A172 (cell line): ENCODE data around the genes TMEM109, CD5, PGA4, CYB561A3 and PPP1R32.

GRCh38 chr11:60913713-60914609 is at the start of gene TMEM109:
Gene TMEM109 (plus strand): TSS chr11:60914158.
- RAMPAGE, long total RNA = no peak

- RAMPAGE, long total RNA = no peak
Measured at GRCh38 chr11:60936220-60936897, 12.1 kb downstream of the TMEM132A start.

DNA sequence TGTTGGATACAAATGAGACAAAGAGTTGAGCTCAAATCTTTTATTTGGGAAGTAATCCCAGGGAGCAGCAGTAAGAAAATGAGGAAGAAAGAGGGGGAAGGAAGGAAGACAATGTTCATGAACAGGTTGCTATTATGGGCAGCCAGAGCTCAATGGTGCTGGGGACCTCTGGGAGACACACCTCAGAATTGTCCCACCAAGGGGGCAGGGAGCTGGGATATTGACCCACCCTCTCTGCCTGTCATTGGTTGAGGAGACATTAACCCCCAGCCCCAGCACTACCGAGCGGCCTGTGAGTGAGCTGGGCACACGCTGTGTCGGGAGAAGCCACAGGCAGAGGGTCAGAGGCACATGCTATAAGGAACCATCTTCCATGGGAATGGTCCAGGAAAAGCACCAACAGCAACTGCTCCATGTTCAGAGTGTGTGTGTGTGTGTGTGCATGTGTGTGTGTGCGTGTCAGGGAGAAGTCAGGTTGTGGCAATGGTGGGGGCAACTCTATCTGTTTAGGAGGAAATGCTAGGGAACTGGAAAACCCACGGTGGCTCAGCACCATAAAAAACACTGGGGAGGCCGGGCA is 49.1 kb downstream of the CD6 start:
- RAMPAGE, long total RNA = no peak

DNA sequence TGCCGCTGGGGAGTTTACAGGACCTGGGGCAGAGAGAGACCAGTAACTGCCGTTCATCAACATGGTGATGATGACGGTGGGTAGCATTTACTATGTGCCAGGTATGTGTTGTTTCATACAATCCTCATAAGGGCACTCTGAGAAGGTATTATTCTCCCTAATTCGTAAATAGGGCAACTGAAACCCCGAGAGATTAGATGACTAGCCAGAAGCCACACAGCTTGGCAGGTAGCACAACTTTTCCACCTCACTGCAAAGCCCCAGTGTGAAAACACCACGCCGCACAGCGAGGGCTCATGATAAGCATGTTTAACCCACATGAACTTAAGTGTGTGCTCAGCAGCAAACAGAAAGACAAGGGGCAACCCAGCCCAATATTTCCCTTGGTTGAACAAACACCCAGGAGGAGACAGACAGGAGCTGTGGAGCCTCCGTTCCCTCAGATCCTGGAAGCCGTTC is 52.1 kb downstream of the CD6 start:
- RAMPAGE, long total RNA = no peak

GRCh38 chr11:61101950-61102649 is at the start of gene CD5:
Gene CD5 (plus strand): TSS chr11:61102489.
- RAMPAGE, long total RNA = no peak

- RAMPAGE, long total RNA = no peak
Measured at GRCh38 chr11:61118418-61118915, 16.2 kb downstream of the CD5 start.

DNA sequence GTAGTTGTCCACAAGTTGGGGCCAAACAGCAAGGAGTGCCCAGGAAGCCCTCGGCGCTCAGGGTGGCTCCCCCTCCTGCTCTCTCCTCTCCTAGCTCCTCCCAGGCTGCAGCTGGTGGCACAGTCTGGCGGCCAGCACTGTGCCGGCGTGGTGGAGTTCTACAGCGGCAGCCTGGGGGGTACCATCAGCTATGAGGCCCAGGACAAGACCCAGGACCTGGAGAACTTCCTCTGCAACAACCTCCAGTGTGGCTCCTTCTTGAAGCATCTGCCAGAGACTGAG is 16.8 kb downstream of the CD5 start:
- RAMPAGE, long total RNA = no peak

DNA sequence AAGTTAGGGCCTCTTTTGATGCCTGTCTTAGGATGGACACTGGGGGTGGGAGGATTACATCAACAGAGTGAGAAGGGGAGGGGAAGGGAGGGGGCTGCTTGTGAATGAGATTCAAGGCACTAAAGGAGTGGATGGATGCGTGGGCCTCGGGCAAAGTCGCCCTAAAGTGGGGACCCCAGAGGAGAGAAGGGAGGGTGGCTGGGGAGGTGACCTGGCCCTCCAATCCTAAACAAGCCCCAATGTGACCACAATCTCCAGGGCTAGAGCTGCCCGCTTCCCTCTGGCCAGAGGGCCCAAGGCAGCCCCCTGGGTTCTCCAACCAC is 28.5 kb downstream of the CD5 start:
- RAMPAGE, long total RNA = no peak

GRCh38 chr11:61138331-61139068 is 22.7 kb downstream of the VPS37C start:
- RAMPAGE, long total RNA = no peak

DNA sequence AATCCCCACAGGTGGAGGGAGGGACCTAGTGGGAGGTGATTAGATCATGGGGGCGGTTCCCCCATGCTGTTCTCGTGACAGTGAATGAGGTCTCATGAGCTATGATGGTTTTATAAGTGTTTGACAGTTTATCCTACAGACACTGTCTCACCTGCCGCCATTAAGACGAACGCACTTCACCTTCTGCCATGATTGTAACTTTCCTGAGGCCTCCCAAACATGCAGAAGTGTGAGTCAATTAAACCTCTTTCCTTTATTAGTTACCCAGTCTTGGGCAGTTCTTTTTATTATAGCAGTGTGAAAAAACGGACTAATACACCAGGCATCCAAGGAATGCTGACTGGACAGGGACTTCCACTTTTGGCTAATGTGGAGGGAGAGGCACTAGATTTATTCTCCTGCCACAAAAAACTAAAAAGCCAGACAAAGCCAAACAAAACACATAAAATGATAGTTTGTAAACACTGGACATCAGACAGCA is 8.0 kb downstream of the VPS37C start:
- RAMPAGE, long total RNA = no peak

- RAMPAGE, long total RNA = no peak
Measured at GRCh38 chr11:61221914-61222578, at the start of gene PGA4. Gene PGA4 (plus strand): TSS chr11:61222347.

DNA sequence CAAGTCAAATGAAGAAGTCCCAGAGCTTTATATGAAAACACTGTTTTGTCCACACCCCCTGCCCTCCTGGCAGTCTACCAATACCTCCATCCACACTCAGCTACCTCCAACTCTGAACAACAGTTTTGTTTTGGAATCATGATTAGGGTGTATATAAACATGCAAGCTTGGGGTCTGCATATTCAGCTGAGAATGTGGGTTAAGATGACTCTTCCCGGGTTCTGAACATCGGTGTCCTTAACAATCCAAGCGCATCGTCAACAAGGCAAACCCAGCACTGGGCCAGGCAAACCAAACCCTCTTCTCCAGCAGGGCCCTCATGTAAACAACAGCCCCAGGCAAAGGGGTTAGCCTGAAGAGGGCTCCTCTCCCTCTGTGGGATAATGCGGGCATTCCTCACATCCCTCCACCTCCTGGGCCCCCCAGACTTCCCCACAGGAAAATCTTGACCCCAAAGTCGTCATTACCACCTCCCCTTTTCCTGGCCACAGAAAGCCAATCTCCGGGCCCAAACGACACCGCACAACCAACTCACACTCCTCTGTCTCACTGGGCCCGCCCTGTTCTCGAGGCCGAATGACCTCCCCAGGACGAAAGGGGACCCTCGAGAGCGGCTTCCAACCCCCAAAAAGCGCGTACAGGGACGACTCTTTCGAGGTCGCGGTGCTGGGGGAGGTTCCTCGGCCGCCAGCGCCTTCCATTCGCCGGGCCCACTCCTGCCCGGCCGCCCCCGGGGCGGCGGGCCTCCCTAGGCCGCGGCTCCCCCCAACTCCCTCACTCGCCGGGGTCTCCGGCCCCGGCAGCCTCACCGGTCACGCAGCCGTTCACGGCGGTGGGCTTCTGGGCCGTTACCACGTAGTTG is 575 bp downstream of the DDB1 start:
- RAMPAGE, long total RNA = no peak

DNA sequence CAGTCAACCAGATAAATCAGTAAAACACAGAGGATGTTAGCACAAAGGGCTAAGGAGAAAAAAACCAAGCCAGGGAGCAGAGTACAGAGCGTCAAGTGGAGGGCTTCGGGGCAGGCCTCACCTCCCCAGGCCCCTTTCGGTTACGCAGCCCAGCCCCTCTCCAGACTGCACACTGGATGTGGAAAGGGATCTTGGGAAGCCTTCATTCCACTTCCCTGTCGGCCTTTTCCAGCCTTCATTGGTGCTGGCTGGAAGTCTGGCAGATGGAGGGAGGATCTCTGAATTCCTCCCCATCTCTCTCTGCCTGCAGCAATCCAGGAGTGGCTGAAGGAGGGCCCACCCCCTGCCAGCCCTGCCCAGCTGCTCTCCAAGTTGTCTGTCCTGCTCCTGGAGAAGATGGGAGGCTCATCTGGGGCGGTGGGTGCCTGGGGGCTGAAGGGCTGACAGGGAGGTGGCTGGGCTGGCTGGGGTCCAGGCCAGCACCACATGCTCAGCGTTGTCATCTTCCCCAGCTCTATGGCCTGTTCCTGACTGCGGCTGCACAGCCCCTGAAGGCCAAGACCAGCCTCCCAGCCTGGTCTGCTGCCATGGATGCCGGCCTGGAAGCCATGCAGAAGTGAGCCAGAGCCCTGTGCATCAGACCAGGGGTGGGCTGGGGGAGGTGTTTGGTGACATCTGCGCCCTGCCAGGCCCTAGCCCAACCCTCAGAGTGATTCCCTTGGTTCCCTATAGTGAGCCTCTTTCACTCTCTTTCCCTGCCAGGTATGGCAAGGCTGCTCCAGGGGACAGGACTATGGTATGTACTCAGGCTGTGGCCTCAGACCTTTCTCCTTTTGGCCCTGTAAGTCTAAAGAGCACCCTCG is 12.2 kb downstream of the TKFC start:
- RAMPAGE, long total RNA = no peak

DNA sequence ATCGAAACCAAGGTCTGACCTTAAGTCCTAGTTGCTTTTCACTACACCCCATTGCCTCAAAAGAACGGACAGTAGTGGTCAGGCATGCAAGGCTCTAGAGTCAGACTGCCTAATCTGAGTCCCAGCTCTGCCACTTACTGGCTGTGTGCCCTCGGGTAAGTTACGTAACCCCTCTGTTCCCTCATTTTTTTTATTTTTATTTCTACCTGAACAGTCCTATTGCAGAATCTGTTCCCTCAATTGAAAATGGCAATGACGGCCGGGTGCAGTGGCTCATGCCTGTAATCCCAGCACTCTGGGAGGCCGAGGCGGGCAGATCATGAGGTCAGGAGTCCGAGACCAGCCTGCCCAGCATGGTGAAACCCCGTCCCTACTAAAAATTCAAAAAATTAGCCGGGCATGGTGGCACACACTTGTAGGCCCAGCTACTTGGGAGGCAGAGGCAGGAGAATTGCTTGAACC is 9.5 kb downstream of the CYB561A3 start:
- RAMPAGE, long total RNA = no peak

DNA sequence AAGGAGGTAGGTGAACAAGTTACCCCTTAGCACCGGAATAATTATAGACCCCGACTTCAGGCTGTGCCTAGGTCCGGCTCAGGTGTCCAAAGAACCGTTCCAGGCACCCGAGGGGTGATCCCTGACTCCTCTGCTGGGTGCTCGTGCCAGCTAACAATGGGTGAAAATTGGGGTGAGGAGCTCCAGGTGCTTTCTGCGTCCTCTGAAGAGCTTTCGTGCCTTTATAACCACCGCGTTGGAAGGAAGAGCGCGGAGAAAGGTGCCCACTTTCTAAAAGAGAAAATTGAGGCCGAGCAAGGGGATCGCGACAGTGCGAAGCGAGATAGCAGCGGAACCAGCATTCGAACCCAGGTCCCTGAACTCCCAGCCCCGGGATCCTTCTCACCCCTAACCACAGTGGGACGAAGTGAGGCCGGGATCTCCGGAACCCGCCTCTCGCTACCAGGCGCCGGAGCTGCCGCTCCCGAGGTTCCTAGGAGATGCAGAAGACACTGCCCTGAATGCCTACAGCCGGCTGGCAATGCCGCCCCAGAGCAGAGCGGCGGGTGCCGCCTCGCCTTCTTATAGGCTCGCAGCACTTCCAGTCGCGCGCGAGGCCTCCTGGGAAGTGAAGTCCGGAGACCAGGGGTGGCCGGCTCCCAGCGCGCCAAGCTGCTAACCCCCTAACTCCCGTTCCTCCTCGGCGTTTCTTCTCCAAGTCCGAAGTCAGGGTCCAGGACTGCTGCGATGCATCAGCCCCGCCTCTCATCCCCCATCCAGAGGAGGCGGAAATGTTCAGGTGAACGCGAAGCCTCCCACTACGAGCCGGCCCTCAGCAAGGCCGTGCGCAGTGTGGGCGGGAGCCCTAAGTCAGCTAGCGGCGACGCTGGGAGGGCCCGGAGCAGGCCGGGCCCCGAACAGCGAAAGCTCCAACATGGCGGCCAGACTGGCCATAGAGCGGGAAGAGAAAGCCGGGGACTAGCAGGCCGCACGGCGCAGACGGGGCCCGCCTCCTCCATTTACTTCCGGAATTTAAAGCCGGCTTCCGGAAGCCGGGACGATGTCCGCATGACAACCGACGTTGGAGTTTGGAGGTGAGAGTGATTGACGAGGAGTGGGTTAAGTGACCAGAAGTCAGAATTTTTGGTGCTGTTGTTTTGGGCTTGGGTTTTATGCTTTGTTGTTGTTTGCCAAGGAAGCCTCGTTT is at the start of gene CYB561A3:
CYB561A3 (minus strand) TSS at position 535 of the 1,186 bp plus-strand sequence.
- RAMPAGE, long total RNA = start-site peak on the minus strand centred at position 537 of the sequence, 7 bp wide, 46 and 84 reads in 2 replicates; start-site peak on the minus strand centred at position 933 of the sequence, 47 bp wide, 27 and 29 reads in 2 replicates; start-site peak on the plus strand centred at position 1,035 of the sequence, 38 bp wide, 388 and 387 reads in 2 replicates

DNA sequence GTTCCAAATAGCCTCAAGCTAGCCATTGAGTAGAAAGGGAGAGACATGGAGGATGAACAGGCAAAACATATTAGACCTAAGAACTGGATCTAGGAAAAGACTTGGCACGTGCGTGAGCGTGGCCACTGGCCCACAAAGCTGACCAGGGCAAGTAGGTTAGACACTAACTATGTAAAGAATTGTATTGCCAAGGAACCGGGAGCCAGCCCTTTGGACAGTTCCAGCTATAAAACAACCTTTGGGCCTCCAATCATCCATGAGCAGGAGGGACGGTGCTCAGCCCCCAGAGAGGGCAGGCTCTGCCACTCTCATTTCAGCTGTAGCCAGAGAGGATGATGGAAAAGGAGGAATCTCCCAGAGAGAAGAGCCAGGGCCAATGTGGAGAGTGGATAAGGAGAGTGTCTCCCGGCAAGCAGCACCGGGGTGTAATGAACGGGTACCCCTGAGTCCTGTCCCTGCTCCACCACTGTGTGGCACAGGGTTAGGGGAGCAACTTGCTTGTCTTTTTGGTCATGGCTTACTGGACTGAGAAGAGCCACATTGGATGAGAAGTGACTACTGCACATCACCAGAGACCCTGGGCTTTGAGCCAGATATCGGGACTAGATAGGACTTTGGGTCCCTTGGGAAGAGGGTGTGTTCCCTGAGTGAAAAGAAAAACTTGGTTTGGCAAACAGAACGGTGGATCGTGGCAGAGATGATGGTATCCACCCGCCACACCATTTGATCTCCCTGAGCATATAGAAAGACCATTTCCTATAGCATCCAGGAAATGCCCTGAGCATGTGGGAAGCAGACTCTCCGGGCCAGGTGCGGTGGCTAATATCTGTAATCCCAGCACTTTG is 24.5 kb downstream of the SDHAF2 start:
- RAMPAGE, long total RNA = no peak

DNA sequence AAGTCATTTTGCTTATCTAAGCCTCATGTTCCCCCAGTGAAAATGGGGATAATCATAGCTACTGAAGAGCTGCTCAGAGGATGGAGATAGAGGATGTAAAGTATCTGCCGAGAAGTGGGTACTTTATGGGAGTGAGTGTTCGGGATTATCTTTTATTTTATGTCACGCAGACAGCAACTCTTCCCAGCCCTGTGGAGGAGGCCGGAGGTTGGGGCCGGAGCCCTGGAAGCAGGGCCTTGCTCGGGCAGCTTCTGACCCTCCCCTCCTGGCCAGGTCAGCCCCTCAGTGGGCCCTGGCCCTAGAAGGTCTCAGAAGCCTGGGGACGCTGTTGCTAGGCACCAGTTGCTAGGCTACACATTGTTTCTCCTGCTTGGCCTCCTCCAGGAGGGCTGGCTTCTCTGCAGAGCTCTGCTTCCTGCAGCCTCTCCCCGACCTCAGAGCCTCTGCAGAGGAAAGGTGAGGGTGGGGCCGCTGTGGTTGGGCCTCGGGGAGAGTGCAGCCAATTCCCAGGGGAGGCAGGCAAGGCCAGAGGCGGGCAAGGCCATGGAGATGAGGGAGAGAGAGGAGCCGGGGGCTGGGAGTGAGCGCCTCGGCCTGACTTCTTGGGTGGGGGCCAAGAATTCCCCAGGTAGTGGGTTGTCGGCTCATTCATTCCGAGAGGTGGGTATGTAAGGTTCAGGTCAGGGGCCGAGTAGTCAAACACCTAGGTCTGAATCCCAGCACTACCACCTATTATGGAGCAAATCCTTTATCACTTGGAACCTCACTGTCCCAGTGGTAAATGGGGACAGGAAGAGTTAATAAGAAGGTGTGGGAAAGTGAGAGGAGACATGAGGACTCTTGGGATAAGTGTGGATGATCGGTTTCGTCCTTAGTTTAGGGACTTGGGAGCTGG is at the start of gene PPP1R32:
PPP1R32 (plus strand) TSS at position 360 of the 895 bp plus-strand sequence.
- RAMPAGE, long total RNA = no peak

DNA sequence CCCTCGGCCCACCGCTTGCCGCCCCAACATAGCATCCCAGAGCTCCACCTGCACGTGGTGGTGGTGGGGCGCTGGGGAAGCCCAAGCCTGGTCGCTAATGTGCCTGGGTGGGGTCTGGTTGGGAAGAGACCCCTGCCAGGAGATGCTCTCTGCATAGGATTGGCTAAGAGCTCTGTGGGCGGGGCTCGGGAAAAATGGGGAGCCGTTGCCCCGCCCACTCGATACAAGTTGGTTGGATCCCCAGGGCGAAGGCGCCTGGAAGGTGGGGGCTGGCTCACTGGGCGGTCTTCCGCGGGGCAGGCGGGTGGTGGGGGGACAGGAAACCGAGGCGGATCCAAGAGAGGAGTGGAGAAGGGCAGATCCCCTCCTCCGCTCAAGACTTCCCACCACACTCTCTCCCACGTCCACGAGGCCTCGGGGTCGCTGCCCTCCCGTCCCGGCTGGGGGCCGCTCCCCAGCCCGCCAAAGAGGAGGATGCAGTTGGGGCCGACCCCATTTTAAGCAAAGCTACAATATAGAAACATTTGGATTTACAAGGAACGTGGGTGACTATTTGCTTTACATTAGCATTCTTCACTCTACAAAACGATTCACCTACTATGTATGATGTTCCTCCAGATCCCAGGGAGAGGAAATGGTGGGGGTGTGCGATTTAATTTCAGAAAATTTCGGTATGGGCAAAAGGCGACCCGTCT is 7.8 kb downstream of the LRRC10B start:
- RAMPAGE, long total RNA = no peak

DNA sequence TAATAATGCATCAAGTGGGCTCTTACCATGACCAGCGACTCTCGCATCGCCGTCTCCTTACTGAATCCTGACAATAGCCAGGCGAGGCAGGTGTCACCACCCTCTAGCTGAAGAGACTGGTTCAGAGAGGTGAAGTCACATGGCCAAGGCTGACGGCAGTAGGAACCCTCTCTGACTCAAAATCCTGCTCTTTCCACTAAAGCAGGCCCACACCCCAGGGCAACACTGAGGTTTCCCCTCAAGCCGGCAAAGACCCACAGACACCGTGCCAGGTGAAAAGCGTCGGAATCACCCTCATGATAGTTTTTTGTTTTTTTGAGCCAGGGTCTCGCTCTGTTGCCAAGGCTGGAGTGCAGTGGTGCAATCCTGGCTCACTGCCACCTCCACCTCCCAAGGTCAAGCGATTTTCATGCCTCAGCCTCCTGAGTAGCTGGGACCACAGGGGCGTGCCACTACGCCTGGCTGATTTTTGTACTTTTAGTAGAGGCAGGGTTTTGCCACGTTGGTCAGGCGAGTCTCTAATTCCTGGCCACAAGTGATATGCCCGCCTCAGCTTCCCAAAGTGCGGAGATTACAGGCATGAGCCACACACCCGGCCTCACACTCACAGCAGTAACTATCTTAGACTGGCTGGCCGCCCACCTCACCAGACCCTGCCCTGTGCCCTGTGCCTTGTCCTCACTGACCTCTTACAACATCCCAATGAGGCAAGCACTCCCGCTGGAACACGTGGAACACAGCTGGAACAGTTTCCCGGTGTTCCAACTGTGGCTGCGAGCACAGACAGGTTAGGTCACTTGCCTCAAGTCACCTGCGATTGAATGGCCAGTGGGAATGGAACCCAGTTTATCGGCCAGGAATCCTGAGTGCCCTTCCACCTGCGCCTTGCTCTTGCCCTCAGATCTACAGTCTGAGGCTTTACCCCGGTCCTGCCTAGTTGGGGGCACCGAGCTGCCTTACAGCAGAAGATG is 21.1 kb downstream of the LRRC10B start:
- RAMPAGE, long total RNA = no peak

- RAMPAGE, long total RNA = no peak
Measured at GRCh38 chr11:61533142-61533785, 24.7 kb downstream of the LRRC10B start.